LUHMES (cell line): ENCODE results near the genes GTF3A, FLT3, PAN3, SLC46A3 and MTUS2.

DNA sequence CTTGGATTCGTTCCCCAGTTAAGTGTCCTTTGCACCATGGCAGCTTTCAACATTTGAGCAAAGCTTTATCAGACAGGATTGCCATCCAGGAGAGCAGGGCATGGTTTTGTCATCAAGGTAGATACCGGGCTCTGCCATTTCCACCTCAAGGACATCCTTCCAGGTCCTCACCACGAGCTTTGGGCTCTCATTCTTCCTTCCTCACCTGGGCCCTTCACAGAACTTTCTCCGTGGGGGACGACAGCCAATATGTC lies 28.3 kb downstream of the RASL11A start:
- PRO-cap, result no peak

- PRO-cap, result no peak
Observed at GRCh38 chr13:27353011-27353532, 71.3 kb upstream of the GTF3A start.

DNA sequence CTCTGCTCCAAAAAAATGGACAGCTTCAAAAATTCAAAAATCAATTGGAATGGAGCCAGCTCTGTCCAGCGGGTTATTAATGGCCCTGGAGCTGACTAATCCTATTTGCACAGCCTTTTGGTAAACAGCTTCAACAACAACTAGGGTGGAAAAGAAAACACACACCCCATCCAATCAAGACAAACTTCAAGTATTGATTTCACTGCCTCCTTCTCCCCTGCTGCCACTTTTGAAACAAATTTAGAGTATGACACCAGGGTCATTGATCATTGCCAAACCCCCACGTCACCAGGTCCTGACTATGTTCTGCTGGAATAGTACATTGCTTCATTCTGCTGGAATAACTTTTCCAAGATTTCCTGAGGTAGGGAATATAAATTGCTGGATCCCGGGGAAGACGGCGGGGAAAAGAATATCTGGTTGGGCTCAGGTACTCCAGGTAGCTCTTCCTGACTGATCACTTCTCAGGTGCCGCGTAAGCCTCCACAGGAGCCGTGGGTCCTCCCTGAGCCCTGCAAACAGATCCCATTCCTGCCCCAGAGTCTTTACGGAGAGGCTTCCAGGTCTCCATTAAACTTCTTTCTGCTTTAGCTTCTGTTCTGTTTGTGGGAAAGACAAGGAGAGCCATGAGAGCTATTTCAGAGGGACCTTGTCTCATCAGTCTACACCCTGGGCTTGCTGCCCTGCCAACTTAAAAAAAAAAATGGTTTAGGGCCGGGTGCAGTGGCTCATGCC lies 56.7 kb upstream of the GTF3A start:
- PRO-cap, result no peak

DNA sequence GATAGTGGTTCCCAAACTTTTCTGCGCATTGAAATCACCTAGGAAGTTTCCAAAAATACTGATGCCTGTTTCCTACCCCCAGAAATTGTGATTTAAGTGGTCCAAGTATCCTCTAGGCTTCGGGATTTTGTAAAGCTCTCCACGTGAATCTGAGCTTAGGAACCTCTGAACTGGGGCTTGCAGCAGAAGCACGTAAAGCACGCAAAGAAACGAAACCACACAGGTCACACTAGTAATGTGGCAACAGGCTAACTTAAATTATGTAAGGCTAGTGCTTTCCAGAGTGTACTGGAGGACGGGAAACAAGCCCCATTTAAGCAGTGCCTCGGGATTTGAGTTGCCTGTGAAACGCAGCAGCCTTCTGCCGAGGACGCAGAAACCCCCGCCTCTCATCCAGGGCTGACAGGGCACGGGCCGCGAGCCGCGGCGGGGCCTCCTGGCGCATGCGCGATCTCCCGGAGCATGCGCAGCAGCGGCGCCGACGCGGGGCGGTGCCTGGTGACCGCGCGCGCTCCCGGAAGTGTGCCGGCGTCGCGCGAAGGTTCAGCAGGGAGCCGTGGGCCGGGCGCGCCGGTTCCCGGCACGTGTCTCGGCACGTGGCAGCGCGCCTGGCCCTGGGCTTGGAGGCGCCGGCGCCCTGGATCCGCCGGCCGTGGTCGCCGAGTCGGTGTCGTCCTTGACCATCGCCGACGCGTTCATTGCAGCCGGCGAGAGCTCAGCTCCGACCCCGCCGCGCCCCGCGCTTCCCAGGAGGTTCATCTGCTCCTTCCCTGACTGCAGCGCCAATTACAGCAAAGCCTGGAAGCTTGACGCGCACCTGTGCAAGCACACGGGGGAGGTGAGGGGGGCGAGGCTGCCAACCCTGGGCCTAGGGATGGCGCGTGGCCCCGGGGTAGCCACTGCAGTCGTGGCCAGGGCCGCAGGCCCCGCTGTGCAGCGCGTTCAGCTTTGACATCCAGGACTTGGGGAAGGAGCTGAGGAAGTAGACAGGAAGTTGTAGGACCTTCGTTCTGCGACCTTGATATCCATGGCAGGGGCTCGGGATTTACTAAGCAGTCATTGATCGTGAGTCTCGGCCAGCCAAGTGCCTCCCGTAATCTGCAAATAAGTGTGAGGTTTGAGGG lies at the start of gene GTF3A:
TSS of gene GTF3A (plus strand) at position 519 of the 1,124 bp plus-strand sequence.
- PRO-cap, result bidirectional peak, plus-strand start at position 533 of the sequence, minus-strand start at position 402 of the sequence

DNA sequence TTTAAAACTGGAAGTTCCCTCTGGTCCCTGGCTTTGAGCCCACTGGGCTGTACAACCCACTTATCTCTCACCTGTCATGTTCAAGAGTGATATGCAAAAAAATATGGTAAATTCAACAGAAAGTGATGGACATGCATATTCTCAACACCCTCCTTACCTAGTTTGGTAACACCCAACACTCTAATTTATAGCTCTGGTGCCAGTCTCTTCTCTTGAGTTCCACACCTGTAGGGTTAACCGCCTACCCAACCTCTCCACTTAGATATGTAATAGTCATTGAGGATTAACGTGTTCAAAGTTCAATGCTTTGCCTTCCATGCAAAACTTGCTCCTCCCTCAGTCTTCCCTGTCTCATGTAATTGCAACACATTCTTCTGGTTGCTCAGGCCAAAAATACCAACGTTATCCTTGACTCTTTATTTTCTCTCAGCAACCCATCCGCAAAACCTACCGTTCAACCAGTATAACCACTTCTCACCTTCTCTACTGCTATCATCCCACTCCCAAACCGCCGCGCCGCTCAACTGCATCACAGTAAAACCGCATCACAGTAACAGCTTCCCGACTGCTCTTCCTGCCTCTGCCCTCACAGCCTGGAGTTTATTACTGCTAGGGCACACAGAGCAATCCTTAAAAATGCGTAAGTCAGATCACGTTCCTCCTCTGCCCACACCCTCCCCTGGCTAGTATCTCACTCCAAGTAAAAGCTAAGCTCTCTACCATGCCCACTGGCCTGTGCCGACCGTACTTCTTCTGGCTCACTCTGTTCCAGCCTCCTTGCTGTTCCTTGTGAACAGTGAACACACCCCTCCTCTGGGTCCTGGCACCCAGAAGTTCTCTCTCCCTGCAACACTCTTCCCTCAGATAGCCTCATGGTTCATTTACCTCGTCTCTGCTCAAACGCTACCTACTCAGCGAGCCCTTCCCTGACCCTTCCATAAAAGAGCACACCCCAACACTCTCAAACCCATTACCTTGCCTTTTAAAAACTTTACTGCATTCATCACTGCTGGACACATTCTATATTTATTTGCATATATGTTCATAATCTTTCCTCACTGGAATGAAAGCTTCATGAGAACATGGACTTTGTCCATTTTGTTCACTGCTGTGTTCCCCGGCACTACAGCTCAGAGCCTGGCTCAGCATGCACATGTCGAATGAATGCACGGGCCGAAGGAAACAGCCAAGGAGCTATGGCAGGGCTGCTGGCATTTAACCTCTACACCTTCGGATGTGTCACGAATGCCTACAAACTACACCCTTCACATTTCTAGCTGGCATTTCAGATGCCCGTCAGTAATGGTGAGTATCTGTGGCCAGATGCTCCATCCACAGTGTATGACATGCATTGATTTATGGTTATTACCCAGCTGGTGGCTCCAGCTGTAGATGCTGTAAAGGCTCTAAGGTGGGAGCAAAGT lies 8.0 kb downstream of the MTIF3 start:
- PRO-cap, result no peak

- PRO-cap, result no peak
Observed at GRCh38 chr13:27618983-27619618, 1.2 kb downstream of the LNX2 start.

GRCh38 chr13:27744802-27745371 lies 47.4 kb upstream of the GSX1 start:
- PRO-cap, result no peak

- PRO-cap, result no peak
Observed at GRCh38 chr13:27963386-27963841, 5.7 kb downstream of the CDX2 start.

DNA sequence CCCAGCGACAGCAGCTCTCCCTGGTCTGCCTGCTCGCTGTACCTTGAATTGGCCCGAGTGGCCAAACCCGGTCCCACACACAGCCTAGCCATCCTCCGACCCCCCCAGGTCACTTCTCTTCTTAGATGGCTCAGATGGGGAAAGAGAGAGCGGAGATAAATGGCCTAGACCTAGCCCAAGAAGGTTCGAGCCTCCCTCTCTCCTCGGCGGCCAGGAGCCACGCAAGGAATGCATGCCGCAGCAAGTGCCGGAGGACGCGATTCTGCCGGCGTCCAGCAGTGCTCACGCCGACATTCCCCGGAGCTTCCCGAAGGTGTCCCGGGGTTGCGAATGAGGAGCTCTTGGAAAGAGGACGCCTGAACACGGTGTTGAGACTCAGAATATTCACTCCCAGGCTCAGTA lies 1.2 kb downstream of the CDX2 start:
- PRO-cap, result no peak

GRCh38 chr13:28100155-28101179 lies at the start of gene FLT3:
Gene FLT3 (minus strand): TSS chr13:28100576.
- PRO-cap, result unidirectional peak, plus-strand start at chr13:28100320

DNA sequence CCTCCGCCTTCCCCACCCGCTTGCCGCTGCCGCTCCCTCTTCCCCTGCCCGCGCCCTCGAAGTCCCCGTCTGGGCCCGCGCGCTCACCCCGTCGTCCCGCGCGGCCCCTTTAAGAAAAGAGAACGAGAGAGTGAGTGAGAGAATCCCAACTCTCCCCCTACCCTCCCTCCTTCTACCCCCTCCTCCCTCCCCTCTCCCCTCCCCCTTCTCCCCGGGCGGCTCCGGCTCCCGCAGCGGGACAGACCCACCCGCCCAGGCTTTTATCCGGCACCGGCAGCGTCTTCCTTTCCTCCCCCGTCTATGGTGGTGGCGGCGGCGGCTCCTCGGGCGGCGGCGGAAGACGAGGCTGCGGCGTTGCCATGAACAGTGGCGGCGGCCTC lies at the start of gene PAN3:
TSS of gene PAN3 (plus strand) at position 247 of the 380 bp plus-strand sequence.
- PRO-cap, result bidirectional peak, plus-strand start at position 275 of the sequence, minus-strand start at position 111 of the sequence

DNA sequence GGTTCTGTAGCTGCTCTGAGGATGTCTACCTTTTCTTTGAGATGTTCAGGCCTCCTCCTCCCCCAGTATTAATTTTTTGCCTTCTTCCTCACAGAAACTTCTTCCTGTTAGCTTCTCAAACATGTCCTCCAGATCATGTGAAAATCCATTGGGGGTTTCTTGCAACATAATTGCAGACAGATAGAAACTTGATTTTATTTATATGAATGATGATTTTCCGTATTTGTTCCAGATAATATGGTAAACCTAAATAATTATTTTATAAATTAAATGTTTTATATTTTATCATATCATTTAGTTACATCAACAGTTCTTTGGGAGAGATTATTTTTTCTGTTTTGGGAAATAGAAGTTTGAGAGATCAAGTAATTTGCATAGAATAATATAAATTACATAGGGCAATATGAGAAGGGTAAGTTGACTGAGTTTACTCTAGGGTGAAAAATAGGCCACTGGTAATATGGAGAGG lies 45.7 kb downstream of the PAN3 start:
- PRO-cap, result no peak

DNA sequence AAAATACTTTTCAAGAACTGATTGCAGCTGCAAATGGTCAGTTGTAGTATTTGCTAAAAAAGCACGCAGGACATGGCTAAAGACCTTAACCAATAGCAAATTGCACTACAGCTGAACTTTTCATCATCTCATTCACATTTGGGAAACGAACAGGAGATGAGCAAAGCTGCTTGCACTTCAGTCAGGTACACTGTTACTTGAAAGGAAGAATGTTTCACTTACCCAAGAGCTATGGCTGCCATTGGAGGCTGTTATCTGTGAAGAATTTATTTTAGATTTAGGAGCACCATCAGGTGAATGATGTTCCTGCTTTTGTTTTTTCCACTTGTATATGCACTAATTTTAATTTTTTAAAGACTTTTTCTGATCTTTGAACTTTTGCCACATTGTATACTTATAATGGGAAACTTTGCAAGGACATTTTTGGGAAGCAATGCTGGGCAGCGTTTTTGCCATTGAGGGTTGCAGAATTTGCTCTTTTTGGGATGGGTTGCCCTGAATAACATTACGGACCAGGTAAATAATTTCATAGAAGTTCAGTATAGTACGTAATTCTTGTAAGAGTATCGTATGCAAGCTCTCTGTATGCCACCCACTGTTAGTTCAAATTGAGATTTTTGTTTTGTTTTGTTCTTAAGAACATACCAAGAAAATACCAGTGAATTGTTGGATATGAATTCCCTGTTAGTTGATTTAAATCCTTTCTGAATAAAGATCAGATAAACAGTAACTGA lies 154.3 kb downstream of the PAN3 start:
- PRO-cap, result no peak

- PRO-cap, result no peak
Observed at GRCh38 chr13:28495724-28495844, 656 bp upstream of the FLT1 start.

DNA sequence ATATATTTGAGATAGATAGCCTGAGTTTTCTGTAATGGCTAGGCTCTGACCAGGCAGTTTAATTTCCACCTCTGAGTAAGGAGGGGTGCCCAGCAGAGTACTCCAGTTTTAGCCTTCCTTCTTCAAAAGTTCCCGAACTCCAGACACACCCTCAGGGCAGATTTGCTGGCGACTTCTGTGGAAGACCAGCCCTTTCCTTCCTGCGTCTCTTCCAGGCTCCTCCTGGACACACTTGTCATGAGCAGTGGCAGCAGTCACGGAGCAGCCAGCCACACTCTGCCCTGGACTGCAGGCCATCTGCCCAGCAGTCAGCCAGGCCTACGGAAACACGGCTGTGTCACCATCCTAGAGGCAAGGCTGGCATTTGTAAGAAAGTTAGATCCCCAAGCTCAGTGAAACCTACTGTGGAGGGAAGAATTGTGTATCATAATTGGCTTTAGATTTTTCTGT lies 6.6 kb upstream of the FLT1 start:
- PRO-cap, result no peak

DNA sequence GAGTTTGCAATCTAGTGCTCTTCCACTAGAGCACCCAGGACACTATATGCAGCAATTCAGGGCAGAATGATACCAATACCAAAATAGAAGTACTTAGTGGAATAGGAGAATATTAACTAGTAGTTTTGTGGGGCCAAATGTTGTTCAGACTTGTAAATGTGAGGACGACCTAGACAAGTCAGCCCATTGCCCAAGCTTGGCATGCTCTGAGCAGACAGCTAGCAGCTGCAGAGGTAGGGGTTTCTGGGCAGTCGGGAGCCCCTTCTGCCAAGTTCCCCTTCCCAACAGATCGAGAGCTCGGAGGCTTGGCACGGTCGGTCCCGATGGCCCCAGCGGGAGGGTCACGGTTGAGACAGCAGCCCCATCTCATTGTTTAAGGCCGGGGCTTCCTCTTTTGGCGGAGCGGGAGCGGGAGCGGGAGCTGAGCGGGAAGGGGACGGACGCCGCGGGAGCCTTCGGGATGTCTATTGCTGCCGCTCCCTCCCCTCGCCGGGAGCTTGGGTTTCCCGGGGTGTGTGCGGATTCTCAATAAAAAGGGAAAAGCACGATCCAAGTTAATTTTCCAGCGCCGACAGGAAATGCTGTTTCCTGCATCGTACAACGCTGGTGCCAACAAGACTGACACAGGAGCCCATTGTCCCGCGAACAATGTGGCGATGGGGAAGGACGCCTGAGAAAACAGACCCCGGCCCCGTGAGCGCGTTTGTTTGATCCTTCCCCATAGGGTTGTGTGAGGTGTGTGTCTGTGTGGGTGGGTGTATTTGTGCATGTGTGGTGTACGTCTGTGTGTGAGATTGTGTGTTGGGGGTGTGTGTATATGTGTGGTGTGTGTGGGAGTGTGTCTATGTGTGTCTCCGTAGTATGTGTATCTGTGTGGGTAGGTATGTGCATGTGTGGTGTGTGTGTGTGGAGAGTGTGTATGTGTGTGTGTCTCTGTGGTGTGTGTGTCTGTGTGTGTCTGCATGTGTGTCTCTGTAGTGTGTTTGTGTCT lies 36.2 kb upstream of the FLT1 start:
- PRO-cap, result no peak

- PRO-cap, result no peak
Observed at GRCh38 chr13:28717254-28717870, 1.4 kb downstream of the SLC46A3 start.

DNA sequence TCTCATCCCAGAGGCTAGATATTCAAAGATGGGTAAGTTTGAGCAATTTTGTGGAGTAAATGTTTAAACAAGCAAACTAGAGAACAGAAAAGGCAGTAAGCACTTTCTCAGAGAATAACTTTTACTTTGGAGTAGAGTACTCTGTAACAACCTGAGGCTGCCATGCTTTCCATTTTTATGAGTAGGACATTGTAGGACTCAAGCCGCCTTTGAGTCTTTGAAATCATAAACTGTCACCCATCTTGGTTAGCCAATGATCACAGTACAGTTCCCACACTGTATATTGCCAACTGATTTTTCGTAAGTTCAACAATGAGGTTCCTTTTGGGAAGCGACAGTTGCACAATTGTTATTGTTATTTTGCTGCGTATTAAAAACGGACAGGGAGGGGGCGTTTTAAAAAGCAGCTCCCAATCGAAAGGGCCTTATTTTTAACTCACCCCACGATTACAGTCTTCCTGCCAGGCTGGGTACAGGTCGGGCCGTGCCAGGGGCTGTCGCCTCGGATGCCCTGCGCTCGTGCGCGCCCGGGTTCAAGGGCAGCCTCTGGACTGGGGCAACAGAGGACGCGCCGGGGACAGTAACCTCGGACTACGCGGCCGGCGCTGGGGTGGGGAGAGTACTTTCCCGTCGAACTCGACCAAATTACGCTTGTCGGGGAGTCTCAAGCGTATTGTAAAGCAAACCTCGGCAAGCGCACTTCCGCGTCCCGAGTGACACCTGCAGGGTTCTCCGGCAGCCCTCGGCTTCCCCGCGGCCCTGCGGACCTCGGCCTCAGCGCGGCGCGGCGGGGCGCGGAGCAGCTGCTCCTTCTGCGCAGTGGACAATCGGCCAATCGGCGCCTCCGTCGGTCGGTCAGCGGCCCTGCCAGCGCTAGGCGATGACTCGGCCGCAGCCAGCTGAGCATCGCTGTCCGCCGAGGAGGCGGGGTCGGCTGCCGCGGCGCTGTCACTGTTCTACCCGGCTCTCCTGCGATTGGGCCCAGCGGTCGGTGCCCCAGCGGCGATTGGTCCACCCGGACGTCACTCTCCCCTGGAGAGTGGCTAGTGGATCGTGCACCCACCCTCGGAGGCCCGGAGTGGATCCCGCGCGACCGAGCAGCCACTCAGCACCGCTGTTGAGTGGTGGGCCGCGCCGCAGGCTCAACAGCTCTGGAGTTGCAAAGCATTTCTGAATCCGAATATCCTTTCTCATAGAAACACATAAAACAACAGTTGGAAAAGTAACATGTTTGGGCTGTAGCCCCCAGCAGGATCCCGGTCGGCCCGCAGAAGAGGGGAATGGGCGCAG lies at the start of gene SLC46A3:
TSS of gene SLC46A3 (minus strand) at position 915 of the 1,290 bp plus-strand sequence.
- PRO-cap, result bidirectional peak, plus-strand start at position 1,110 of the sequence, minus-strand start at position 912 of the sequence

- PRO-cap, result no peak
Observed at GRCh38 chr13:28731929-28732222, 13.1 kb upstream of the SLC46A3 start.

DNA sequence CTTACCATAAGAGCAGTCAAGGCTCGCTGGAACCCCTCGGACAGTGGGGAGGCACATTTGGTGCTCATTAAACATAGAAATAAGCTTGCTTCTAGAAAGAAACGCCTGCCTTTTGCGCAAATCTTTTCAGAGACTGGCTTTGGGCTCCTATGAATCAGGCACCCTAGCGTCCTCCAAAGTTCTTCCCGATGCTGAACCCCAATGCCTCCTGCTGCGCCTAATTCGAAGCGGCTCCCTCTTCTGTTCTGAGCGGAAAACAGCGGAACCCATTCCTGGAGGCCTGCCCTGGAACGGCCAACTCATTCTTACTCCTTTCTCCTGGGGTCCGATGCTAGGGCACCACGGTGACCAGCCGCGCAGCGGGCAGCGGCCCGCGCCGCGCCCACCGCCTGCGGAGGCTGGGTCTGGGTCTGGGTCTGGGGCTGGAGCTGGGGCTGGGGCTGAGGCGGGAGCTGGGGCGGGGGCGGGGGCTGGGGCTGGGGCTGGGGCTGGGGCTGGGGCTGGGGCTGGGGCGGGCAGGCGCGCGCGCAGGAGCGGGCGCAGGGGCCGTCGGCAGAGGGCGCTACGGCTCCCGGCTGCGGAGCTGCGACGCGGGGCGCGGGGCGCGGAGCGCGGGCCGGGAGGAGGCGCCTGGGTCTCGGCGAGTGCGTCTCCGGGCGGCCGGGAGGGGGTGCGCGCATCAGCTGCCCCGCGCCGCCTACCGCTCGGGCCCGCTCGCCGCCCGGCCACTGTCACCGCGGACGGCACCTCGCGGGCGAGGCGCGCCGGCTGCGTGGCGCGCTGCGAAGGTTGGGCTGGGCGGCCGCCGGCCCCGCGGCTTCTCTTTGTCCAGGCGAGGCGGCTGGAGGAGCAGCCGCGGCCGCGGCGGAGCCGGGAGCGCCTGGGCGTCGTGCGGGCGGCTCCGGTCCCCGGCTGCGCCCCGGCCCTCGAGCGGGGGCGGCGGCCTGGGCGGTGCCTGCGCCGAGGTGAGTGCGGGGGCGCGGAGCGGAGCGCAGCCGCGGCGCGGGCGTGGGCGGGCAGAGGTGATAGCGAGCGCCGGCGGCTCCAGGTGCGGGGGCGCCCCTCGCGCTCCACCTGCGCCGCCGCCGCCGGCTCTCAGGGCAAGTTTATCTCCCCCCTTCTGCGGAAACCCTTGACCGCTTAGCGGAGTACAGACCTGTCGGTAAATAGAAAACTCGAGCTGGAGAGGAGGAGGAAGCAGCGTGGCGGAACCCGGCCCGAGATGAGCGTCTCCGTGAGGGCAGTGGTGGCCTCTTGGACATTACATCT lies at the start of gene MTUS2:
TSS of gene MTUS2 (plus strand) at position 1,019 of the 1,269 bp plus-strand sequence.
- PRO-cap, result no peak